AG08470 (cell line): Measurements from ENCODE around the gene CSNKA2IP.

DNA sequence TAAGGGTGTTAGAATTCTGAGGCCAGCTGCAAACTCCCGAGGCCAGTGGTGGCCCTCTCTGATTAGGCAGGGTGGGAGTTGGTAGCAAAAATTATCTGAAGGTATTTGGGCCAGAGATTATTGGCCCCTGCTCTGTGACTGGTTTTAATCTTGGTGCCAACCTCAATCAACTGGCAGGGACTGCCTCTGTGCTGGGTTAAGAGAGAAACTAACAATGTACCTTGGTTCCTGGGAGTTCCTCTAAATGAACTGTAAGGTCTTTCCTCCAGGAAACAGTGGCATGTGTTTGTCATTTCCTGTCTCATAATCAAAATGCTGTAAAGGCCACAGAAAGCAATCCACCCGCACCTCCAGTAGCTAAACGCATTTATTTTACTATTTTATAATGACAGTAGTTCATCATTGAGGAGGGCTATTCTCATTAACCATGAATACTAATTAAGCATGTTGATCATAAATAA is 5.1 kb downstream of the POU1F1 start:
- RRBS, result no CpG with 5 or more reads among the region's 3 CpGs

GRCh38 chr3:87733603-87734123 is 58.8 kb upstream of the HTR1F start:
- RRBS, result no CpG with 5 or more reads among the region's 7 CpGs

DNA sequence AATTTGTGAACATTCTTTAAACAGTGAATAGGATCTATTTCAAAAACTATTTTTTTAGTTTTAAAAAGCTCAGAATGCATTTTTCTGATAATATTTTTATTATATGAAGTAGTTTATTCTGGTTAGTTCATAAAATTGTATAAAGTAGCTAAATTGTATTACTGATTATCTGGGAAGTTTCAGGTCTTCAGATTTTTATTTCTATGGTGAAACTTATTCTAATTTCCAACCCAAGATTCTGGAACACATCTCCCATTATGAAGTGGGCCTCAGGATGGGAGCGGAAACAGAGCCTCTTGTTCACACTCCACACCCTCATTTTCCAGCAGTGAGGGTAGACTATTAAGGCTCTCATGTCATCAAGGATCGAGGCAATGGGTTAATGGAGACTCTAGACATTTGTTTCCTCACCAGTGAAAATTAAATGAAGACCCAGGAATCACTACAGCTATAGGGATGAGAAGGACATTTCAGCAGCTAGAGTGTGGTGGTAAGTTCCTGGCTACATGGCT is at the start of gene CSNKA2IP:
Gene CSNKA2IP, plus strand, starts transcription at position 303 of the 512 bp plus-strand sequence.
- RRBS, result no CpG with 5 or more reads among the region's 2 CpGs

- RRBS, result no CpG with 5 or more reads among the region's 8 CpGs
Measured at GRCh38 chr3:89351498-89351830, 244.0 kb downstream of the EPHA3 start.

- RRBS, result no CpG with 5 or more reads among the region's 17 CpGs
Measured at GRCh38 chr3:89571030-89571842, 463.8 kb downstream of the EPHA3 start.

- RRBS, result no CpG with 5 or more reads among the region's 5 CpGs
Measured at GRCh38 chr3:93972897-93973422, 736 bp downstream of the PROS1 start.

GRCh38 chr3:94648707-94649175 is 585.9 kb downstream of the NSUN3 start:
- RRBS, result no CpG with 5 or more reads among the region's 4 CpGs

DNA sequence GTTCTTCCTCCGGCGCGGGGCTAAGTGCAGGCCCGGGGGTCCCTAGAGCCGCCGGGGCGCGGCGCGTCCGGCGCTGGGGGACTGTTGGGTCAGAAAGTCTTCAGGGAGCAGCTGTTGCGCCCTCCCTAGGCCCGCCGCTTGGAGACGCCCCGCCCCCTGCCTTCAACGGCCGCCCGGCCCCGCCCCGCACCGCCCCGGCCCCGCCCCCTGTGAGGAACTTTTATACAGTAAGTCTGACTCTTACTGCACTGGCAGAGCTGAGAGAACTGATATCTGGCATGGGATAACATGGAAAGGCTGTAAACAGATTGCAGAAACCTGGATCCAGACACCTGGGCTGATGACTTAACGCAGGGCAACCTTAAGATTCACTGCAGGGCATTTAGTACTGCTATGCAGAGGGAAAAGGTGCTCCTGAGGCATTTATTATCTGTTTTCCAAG is 283.0 kb upstream of the ARL6 start:
- RRBS, result no CpG with 5 or more reads among the region's 26 CpGs

DNA sequence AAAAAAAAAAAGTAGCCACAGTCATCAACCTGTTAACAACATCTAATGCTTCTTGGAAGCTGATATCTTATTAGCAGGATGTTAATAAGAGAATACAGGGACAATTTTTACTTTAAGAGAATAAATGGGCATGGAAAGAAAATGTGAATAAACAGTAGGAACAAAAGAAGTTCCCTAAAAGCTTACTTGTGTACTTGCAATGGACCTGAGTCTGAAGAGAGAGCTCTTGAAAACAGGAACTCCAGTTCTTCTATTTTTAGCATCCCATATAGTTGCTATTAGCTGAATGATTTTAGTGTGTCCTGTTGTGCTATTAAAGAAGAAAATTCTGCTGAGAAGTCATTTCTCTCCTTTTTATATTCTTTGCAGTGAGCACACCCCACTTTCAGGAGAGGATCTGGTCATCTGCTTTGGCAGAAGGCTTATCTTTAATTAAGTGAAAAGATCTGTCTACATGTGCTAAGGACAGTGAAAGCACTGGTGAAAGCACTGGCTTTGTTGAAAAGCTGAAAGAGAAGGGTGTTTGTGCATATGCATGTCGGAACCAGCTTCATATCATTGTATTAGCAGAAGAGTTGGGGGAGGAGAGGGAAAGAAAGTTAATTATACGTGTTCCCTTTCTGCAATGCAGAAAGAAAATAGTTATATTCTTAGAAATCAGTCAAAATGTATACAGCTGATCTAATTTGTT is 1.4 kb upstream of the ST3GAL6 start:
- RRBS, result no CpG with 5 or more reads among the region's 2 CpGs

DNA sequence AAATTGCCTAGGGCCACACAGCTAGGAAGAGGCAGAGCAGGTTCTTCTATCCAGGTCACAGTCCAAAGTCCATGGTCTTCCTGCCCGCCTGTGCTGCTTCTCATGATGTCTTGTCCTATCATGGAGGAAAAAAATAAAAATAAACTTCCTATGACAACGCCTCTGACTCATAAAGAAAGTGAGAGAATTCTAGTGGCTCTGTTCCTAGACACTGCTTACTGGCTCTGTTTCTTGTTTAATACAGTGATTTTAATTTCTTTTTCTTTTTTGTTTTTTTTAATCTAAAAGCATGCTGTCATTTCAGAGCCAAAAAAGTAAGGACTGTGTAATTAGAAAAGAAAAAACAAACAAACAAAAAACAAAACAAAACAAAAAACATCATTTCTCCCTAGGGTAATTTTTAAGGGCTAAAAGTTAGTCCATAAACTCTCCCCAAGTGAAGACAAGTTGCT is 9.8 kb downstream of the COL8A1 start:
- RRBS, result no CpG with 5 or more reads among the region's 2 CpGs

DNA sequence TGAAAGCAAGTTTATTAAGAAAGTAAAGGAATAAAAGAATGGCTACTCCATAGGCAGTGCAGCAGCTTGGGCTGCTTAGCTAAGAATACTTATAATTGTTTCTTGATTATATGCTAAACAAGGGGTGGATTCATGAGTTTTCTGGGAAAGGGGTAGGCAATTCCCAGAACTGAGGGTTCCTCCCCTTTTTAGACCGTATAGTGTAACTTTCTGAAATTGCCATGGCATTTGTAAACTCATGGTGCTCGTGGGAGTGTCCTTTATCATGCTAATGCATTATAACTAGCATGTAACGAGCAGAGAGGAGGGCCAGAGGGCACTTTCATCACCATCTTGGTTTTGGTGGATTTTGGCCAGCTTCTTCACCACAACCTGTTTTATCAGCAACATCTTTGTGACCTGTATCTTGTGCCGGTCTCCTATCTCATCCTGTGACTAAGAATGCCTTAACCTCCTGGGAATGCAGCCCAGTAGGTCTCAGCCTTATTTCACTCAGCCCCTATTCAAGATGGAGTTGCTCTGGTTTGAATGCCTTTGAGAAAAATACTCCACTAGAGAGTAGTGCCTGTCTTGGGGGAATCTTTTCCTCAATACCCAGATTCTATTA is 40.9 kb upstream of the CMSS1 start:
- RRBS, result no CpG with 5 or more reads among the region's 4 CpGs

DNA sequence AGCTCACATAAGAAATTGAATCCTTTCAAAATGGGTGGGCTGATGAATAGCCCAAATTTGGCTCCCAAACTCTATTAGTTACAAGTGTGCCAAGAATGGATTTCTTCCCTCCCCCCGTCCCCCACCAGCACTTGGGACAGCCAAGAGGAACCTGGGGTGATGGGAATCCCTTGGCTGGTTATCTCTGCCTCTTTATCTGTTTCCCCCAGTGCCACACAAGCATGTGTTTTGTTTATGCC is 28.3 kb downstream of the CMSS1 start:
- RRBS, result no CpG with 5 or more reads among the region's 1 CpG

GRCh38 chr3:99929693-99930141 is 112.1 kb downstream of the CMSS1 start:
- RRBS, result no CpG with 5 or more reads among the region's 4 CpGs

GRCh38 chr3:99960858-99961355 is 143.2 kb downstream of the CMSS1 start:
- RRBS, result no CpG with 5 or more reads among the region's 7 CpGs

GRCh38 chr3:100024217-100025489 is 89.6 kb downstream of the FILIP1L start:
- RRBS, result no CpG with 5 or more reads among the region's 9 CpGs

DNA sequence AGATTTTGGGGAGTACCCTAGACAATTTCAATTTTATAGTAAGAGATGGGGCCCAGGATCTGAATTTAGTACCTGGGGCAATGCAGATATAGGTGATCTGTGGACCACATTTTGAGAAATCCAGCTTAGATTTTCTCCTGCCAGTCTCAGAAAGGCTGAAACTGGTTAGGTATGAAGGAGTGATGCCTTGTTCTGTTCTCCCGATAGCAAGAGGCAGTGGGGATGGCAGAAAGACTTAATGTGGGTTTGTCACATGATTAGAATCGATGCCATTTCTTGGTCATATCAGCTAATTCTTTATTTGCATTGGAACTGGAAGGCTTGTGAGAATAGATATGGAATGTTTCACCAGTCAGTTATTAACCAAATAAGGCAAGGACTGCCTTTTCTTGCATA is 33.9 kb downstream of the FILIP1L start:
- RRBS, result no CpG with 5 or more reads among the region's 2 CpGs

- RRBS, result no CpG with 5 or more reads among the region's 1 CpG
Measured at GRCh38 chr3:100163976-100164349, 49.7 kb upstream of the FILIP1L start.

DNA sequence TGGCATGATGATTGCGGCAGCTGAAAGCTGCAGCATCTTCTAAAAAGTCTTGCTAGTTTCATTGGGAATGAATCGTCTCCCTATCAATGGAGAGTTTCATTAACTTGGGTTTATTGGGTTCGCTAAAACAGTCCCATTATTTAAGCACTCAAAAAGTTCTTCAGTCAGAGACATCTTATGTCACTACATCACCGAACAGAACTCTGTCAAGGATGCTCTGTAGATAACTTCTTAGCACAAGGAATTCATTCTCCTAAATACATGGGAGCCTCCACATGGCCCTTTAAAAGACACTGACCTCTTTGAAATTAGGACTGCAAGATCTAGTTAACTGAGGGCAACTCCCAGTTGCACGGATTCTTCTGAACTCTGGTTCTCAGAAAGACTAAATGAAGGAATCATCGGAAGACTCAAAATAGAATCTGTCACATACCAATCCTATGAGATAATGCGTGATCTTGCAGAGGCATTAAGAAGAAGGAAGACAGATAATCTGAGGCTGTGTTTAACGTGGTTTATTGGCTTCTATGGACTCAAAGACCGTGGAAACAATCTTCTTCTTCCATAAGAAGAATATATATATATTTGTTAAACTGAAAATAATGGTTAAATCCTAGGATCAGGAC is 34.1 kb upstream of the TBC1D23 start:
- RRBS, result no CpG with 5 or more reads among the region's 9 CpGs

DNA sequence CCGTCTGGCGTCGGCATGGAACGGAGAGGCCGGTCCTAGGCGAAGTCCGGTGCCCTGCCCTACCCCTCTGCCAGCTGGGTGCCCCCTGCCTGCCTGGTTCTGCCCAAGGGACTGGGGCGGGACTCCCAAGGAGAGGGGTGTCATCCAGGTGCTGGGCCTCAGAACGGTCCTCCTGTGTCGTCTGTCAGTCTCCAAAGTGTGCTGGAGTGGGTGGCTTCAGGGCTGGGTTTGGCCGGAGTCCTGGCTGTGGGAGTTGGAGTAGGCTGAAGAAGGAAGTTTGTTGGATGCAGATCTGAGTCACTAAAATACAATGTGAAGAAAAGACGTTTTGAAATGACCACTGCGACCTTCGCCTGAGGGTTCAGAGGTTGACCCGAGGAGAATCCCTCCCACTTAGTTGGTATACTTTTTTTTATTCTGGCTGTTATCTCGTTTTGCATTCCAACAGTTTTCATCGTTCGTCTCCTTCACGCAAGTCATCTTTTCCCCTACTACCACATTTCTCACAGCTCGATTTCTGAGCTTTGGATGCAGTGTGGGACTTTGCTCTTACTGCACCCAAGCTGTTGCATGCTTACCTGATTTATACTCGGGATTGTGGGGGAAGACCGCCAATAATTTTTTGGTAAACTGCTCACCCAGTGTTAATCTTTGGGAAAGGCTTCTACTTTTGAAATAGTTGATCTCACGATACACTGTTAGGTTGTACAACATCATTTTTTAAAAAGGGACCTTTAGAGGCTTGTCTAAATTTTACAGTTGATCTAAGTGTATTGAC is 543 bp downstream of the TBC1D23 start:
- RRBS, result under 1% methylated on average over 5 of the region's 23 CpGs

- RRBS, result no CpG with 5 or more reads among the region's 7 CpGs
Measured at GRCh38 chr3:100364677-100365697, 30.4 kb downstream of the NIT2 start.